MCF 10A (cell line): ENCODE results near the gene CDK8.

- PRO-cap: no peak
- RRBS: no CpG with 5 or more reads among the region's 8 CpGs
Measured at GRCh38 chr13:24033481-24033898, 127.0 kb upstream of the SPATA13 start.

DNA sequence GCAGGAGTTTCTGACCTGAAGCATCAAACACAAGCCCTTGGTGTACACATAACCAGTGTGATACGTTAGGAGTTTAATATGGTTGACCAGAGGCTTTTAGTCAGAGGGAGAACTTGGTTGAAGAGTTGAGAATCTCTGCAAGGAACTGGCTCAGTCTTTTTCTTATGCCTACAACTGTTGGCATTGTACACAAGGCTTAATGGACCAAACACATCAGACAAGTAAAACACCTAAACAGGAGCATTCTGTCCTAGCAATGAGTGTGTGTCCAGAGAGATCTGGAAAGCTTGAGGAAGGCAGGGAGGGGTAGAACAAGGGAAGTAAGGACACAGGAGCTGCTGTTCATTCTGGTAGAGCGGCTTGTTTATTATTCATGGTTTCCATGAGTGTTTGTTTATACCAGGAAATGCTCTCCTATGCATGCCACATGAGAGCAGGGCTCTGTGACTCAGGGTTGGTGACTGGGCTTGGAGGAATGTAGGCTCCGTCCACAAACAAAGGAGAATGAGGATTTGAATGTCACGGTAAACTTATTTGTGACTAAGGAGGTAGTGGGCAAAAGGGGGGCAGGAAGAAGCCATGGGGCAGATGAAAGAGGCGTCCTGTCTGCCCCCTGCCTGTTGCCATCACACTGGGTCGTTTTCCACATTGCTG lies 11.9 kb upstream of the SPATA13 start:
- PRO-cap: bidirectional peak, plus-strand start at position 558 of the sequence, minus-strand start at position 369 of the sequence
- RRBS: no CpG with 5 or more reads among the region's 6 CpGs

- PRO-cap: no peak
- RRBS: no CpG with 5 or more reads among the region's 5 CpGs
Measured at GRCh38 chr13:24192443-24193166, 32.1 kb downstream of the SPATA13 start.

DNA sequence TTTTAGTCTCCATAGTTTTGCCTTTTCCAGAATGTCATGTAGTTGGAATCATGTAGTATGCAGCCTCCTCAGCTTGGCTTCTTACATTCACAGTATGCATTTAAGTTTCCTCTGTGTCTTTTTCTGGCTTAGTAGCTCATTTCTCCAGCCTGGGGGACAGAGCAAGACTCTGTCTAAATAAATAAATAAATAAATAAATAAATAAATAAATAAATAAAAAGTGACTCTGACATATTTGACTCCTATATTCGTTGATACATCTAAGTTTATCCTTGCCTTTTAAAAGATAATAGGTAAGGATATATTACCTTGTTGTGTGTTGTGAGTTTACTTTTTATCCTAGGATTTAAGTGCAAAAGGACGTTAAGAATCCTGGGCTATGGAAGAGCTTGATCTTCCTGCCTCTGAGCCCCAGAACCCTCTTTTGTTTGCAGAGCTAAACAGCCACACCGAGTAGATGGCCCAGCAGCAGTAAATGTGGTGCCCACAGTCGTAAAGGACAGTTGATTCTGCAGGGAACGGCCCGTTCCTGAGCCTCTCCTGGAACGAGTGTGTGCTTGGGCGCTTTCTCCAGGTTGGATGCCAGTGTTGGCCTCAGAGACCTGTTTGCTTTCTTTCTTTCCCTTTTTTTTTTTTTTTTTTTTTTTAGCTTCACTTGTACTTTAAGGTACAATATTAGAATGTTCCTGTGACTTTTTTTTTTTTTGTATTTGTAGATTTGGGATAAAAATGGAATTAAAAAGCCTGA lies 41.6 kb downstream of the SPATA13 start:
- PRO-cap: no peak
- RRBS: no CpG with 5 or more reads among the region's 8 CpGs

- PRO-cap: no peak
- RRBS: no CpG with 5 or more reads among the region's 4 CpGs
Measured at GRCh38 chr13:24217561-24217955, 57.0 kb downstream of the SPATA13 start.

GRCh38 chr13:24473941-24474456 lies 38.6 kb downstream of the PARP4 start:
- PRO-cap: no peak
- RRBS: no CpG with 5 or more reads among the region's 7 CpGs

DNA sequence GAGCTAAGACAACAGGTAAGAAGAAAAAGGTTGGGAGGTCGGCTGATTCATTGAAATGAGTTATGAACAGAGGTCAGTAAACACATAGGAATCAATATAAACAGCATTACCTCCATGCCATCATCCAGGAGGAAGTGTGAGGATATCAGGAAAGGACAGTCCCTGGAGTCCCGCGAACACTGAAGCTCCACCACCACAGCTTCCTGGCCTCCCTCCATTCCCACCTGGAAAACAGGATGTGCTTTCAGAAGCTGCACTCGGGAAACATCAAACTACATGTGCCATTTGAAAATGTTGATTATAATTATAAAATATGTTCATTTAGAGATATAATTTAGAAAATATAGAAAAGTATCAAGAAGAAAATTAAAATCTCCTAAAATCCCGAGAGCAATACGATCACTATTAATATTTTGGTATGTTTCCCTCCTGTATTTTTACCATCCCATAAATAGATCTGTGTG lies 14.5 kb downstream of the PARP4 start:
- PRO-cap: no peak
- RRBS: no CpG with 5 or more reads among the region's 6 CpGs

DNA sequence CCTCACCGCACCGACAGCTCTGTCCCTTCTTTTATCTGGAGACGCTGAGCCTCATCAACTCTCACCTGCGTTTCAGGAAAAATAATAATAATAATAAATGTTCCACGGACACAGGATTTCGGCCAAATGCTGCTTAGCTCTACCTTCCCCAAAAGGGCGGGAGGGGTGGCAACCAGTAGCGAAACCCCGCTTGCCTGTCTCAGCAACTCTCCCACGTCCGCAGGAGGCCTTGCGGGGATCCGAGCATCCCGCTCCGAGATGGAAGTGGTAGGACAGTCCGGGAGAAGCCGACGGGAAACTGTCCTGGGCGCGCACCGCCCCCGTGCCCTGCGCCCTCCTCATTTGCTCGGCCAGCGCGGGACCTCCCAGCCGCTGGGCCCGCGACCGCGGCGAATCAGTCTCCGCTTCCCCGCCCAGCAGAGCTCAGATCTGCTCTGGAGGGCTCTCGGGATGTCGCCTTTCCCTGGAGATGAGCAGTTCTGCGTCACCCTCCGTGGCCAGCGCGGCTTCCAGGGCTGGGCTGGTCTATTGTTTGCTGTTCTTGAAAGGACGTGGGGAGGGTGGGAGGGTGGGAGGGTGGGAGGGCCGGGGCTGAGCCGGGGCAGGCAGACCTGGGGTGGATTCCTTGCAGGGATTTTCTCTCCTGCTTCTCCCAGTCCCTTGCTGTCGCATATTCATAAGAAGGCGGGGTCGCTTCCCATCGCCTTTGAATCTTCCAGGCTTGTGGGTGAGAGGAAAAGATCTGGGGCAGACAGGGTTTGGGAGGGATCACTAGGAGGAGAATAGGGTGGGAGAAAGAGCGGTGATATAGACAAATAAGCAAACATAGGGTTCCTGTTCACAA lies 48.8 kb upstream of the PABPC3 start:
- PRO-cap: no peak
- RRBS: no CpG with 5 or more reads among the region's 48 CpGs

DNA sequence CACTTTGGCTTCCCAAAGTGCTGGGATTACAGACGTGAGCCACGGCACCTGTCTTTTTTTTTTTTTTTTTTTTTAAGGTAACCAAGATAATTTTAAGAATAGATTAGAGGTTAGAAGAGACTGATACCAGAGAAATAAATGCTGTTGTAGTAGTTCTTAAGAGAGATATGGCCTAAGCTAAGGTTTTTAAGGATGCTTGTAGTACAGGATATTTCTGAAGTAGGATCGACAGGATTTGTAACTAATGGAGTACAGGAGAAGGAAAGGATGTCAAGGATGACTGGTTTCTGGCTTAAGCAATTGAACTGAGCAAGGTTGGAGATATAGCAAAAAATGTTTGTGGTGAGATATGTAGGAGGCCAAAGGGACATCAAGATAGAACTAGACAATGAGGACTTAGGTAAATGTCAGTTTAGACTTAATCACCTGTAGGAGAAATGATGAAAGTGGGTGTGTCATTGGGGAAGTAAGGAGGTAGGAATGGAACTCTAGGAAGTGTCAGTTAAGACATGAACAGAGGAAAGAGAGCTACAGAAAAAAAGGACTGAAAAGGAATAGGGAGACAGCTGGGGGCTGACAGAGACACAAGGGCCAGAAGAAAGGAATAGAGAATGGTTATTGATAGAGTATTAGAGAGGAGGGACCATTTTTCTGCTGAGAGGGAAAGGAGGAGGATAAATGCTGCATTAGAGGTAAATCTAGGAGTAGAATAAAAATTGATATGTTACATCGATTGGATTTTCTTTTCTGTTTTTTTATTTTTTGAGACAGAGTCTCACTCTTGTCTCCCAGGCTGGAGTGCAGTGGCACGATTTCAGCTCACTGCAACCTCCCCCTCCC lies 10.4 kb downstream of the NUP58 start:
- PRO-cap: no peak
- RRBS: no CpG with 5 or more reads among the region's 5 CpGs

- PRO-cap: no peak
- RRBS: no CpG with 5 or more reads among the region's 12 CpGs
Measured at GRCh38 chr13:25977140-25977725, 74.6 kb downstream of the SHISA2 start.

GRCh38 chr13:26012869-26013540 lies 38.8 kb downstream of the SHISA2 start:
- PRO-cap: no peak
- RRBS: no CpG with 5 or more reads among the region's 19 CpGs

DNA sequence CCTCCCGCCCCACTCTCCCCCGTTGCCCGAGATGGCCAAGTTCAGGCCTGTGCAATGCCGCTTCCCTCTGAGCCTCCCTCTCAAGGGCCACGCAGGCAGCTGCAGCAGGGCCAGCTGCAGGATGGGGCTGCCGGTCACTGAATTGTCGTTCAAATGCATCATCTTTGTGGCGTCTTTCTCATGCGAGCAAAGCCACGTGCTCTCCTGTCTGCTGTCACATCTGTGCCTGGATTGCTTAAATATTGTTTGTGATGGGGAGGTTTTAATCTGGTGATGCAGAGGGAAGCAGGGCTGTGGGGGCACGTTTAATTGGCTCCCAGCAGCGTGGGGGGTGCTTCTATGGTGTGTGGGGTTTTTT lies 26.6 kb downstream of the SHISA2 start:
- PRO-cap: no peak
- RRBS: no CpG with 5 or more reads among the region's 12 CpGs

GRCh38 chr13:26253517-26254572 lies at the start of gene CDK8:
CDK8 (plus strand) TSS chr13:26254129.
- PRO-cap: bidirectional peak, plus-strand start at chr13:26254163, minus-strand start at chr13:26254136; bidirectional peak, plus-strand start at chr13:26254503, minus-strand start at chr13:26254348
- RRBS: under 1% methylated on average over 15 of the region's 86 CpGs

GRCh38 chr13:26285164-26285604 lies 31.3 kb downstream of the CDK8 start:
- PRO-cap: no peak
- RRBS: no CpG with 5 or more reads among the region's 6 CpGs

GRCh38 chr13:26508860-26509523 lies 48.5 kb upstream of the WASF3 start:
- PRO-cap: bidirectional peak, plus-strand start at chr13:26509069, minus-strand start at chr13:26508953
- RRBS: no CpG with 5 or more reads among the region's 6 CpGs

- PRO-cap: no peak
- RRBS: no CpG with 5 or more reads among the region's 3 CpGs
Measured at GRCh38 chr13:26738447-26738749, 22.2 kb downstream of the GPR12 start.

GRCh38 chr13:26784711-26785283 lies 24.2 kb upstream of the GPR12 start:
- PRO-cap: no peak
- RRBS: no CpG with 5 or more reads among the region's 7 CpGs

DNA sequence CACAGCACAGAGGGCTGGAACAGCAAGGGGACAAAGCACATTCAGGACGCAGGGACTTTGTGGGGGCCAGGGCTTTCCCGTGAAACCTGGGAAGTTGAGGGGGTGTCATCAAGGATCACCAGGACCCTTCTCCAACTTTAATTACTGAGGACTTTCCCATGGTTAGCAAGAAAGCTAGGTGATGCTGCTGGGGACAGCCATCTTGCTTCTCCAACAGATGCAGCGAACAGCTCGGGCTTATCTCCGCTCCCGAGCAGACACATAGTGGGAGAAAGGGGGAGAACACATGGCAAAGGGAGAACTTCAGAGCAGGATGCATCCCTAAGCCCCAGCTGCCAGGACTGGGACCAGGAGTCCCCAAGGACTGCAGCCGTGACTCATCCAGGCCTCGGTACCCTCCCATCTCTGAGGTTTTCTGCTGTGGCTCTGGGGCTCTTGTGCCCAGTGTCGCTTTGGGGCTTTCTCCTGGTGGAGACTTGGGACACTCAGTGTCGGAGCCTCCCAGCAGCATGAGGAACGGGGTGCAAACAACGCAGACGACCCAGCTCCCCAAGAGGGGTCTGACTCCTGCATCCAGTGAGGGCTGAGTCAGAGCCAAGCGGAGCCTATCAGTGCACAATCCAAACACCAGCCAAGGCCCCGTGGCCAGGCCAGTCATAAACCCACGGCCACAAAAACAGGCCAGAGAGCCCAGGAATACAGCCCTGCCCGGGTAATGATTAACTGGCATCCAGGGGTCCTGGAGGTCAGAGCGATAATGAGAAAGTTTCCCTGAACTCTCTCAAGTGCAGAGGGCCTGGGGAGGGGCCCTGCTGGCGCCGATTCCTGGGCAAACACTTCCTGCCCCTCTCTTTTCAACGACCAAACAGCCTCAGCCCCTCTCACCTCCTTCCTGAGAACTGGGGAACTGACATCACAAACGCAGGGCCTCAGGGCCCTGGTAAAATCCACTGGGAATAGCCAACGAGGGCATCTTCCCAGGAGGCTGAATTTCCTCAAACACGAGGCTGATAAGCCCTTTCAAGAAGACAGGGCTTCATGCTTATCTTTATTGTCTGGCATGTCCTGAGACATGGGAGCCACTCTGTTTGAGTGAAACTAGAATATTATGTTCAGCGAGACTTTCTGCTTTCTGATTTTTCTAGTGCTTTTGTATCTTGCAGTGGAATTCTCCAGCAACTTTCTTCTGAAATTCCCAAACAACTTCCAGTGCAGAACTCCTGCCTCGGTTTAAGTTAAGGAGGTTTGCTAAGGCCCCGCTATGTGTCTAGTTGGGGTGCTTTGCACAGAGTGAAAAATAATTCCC lies 202.9 kb downstream of the USP12 start:
- PRO-cap: no peak
- RRBS: no CpG with 5 or more reads among the region's 27 CpGs

DNA sequence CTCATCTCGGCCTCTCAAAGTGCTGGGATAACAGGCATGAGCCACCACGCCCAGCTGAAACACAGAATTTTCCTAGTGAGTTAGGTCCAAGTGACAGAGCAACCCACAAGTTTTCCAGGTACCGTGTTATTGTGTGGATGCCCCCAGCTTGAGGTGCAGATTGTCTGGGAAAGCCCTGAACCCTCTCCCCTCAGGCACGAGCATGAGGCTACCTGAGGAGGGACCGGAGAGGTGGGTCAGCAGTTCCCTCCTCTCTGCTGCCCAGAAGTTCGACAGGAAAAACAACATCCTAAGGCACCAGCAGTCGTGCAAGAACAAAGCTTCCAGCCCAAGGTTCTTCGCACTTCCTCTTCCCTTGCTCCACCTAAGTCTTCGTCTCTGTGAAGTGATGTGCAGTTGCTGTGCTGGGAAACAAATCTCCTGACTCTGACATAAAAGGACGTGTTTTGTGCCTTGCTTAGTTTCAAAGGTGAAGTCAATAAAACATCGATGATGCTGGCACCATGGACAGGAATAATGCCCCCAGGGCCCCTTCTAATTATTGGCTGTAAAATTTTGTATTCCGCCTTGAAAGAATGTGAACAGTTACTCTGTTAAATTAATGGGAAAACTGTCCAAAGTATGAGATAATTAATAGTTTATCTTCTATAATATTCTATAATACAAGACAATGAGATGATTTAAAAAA lies 173.3 kb downstream of the USP12 start:
- PRO-cap: no peak
- RRBS: no CpG with 5 or more reads among the region's 12 CpGs

GRCh38 chr13:27125659-27126281 lies 45.8 kb downstream of the USP12 start:
- PRO-cap: no peak
- RRBS: no CpG with 5 or more reads among the region's 15 CpGs